Urinary bladder (tissue), 3 donors: ENCODE measurements around the genes FAM186B, AQP2, ASIC1 and BIN2.

- PRO-cap, result no peak
- RAMPAGE, long total RNA, result no peak
Observed at GRCh38 chr12:49151181-49151772, 20.1 kb upstream of the TUBA1B start.

GRCh38 chr12:49255923-49256654 lies 8.8 kb upstream of the TUBA1C start:
- PRO-cap, result no peak
- RAMPAGE, long total RNA, result no peak

DNA sequence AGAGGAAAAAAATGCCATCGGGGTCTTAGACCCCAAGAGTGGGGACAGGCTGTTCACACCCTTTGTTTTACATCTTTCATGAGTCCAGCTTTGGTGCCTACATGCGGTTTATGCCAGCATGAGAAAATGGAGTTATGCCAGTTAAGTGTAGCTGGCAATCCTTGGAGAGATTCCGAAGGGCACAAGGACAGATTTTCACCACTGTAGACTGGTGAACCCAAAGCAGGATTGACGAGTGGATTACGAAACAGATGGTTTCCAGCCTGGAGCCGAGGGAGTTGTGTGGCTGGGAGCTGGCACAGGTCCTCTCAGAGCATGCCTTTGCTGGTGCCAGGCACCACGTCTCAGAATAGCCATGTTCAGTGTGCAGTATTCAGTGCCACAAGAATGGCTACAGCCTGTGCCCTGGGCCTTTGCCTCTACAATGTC lies 13.1 kb downstream of the KCNH3 start:
- PRO-cap, result no peak
- RAMPAGE, long total RNA, result no peak

- PRO-cap, result no peak
- RAMPAGE, long total RNA, result no peak
Observed at GRCh38 chr12:49605544-49605743, at the start of gene FAM186B. Gene FAM186B, minus strand, starts transcription at chr12:49605639.

DNA sequence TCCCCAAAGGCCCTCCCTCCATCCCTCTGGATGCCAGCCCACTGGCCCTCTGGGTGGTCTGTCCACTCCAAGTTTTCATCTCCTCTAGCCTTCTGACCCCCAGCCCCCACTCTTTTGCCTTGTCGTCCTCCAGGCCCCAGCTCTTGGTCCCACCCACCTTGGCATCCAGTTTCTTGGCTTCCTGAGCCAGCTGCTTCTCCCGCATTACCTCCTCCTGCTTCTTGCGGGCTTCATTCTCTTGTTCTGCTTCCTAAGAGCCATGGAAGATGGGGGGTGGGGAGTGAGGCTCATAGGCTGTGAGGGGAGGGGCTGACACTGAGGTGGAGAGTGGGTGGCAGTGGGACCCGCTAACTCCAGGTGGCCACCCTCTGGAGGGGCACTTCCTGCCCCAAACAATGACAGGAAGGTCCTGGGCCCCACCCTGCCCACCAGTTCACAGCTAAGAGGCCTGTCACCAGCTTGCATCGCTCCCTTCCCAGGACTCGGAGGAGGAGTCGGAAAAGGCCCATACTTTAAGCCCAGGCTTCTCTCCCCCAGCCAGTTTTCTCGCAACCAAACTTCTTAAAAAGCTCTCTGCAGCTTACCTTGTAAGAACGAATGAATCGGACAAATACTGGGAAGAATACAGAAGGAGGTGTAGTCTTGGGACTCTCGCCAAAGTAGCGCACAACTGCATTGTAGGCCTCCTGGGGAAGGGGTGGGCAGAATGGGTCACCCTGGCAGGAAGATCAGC lies 23.9 kb downstream of the PRPF40B start:
- PRO-cap, result no peak
- RAMPAGE, long total RNA, result no peak

DNA sequence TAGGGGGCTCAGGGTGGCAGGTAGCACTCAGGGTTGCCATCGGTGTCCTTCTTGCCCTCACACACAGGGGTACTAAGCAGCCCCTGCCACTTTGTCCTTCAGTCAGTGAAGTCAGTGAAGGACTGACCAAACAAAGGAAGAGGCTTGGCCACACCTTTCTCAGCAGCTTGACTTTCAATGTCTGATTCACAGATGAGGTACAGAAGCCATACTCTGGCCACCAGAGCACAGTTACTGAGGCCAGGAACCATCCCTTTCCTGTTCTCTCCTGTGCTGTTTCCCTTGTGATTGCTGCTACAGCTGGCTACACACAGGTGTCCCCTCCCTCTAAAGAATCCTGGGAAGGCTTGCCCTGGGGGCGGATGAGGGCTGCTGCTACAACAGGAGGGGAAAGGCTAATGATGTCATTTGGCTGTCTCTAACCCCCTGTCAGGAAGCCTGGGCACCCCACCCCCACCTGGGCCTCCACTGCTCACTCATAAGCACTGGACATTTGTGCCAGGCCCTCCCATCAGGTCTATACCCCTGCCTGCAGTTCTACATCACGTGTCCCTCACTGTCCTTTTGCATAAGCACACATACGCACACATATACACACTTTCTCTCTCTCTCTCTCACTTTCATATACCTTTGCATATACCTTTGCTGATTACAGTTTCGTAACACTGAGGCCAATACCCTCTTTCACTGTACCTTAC lies 41.3 kb downstream of the PRPF40B start:
- PRO-cap, result no peak
- RAMPAGE, long total RNA, result no peak

GRCh38 chr12:49706335-49707172 lies 651 bp downstream of the FMNL3 start:
- PRO-cap, result unidirectional peak, plus-strand start at chr12:49706641; unidirectional peak, plus-strand start at chr12:49706767
- RAMPAGE, long total RNA, result no peak

GRCh38 chr12:49753182-49753381 lies 11.7 kb downstream of the TMBIM6 start:
- PRO-cap, result no peak
- RAMPAGE, long total RNA, result no peak

GRCh38 chr12:49809414-49810587 lies 18.4 kb downstream of the NCKAP5L start:
- PRO-cap, result unidirectional peak, minus-strand start at chr12:49809587
- RAMPAGE, long total RNA, result no peak

DNA sequence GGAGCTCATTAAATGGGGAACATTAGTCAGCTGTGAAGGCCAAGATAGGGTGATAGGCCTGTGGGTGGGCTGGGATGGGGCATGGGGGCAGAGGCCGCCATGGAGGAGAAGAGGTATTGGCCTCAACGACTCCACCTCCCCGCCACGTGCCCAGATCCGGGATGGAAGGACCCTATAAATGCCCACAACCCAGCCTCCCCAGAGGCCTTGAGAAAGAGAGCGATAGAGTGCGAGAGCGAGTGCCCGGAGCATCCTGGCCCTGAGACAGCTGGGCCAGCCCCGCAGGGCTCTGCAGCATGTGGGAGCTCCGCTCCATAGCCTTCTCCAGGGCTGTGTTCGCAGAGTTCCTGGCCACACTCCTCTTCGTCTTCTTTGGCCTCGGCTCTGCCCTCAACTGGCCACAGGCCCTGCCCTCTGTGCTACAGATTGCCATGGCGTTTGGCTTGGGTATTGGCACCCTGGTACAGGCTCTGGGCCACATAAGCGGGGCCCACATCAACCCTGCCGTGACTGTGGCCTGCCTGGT lies at the start of gene AQP2:
Gene AQP2 (plus strand): TSS at position 203 of the 526 bp plus-strand sequence.
- PRO-cap, result no peak
- RAMPAGE, long total RNA, result no peak

DNA sequence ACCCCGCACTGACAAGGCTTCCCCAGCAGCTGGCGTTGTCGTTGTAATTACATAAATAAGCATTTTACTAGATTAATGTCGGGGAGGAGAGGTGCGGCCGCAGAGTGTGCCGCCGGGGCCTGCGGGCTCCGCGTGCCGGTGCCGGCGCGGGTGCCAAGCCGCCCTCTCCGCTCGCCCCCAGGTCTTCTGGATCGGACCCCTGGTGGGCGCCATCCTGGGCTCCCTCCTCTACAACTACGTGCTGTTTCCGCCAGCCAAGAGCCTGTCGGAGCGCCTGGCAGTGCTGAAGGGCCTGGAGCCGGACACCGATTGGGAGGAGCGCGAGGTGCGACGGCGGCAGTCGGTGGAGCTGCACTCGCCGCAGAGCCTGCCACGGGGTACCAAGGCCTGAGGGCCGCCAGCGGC lies 4.7 kb downstream of the AQP2 start:
- PRO-cap, result unidirectional peak, plus-strand start at position 105 of the sequence
- RAMPAGE, long total RNA, result no peak

GRCh38 chr12:49972224-49972721 lies 474 bp upstream of the AQP6 start:
- PRO-cap, result no peak
- RAMPAGE, long total RNA, result no peak

DNA sequence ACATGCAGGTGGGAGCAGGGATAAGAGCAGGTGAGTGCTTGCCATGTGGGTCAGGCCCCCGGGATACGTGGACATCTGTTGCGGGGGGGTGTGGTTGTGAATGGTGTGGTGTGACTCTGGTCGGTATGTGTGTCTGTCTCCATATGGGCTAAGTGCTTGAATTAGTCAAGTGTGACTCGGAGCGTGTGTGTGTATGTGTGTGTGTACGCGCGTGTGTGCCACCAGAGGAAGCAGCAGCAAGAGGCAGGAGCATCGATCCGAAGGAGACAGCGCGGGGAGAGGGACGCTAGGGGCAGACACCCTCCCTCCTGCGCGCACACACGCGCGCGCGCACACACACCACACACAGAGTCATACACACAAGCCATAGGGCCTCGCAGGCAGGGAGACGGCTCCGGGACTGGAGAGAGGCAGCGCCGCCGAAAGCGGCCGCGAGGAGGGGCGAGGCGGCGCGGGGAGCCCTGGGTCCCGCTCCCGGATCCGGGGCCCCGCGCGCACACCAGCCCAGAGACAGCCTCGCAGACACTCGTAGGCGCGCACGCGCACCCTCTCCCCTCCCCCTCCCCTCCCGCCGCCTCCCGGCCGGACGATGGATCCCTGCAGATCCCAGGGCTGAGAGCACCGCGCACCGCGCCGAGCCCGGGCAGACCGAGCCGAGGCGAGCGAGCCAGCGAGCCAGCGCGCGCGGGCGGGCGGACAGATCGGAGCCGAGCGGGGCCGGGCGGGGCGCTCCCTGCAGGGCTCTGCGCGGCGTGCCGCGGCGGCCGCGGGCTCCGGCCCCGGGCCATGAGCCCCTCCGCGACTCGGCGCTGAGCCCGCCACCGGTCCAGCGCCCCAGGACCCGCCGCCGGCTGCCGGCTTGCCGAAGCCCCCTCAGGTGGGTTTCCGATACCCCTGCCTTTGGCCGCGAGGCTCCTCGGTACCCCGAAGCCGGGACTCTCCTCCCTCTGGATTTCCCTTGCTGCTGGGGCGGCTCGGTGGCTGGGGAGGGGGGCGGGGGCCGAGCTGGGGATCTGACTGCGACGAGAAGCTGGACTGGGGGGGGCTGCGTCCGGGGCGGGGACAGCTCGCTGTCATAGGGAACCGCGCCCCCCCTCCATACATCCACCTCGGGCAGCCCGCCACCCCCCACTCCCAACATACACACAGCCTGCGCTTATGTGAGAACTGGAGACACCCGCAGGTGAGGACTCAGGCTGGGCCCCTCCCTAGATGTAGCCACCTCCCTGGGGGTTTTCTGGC lies at the start of gene ASIC1:
Gene ASIC1 (plus strand): TSS at position 557 of the 1,242 bp plus-strand sequence.
- PRO-cap, result unidirectional peak, plus-strand start at position 386 of the sequence; bidirectional peak, plus-strand start at position 602 of the sequence, minus-strand start at position 501 of the sequence
- RAMPAGE, long total RNA, result no peak

- PRO-cap, result no peak
- RAMPAGE, long total RNA, result no peak
Observed at GRCh38 chr12:50095672-50096637, 7.9 kb upstream of the GPD1 start.

DNA sequence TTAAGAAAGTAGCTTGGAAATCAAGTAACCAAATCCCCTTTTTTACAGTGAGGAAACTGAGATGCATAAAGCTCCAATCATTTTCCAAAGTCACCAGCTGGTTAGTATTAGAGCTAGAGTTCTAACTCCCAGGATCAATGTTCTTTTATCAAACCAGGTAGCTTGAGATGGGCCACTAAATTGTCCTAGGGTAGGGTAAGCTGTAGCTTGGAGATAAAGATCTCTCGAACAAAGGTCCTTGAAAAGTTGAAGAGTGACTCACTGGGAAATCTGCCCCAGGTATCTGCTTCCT lies 29.0 kb downstream of the LIMA1 start:
- PRO-cap, result no peak
- RAMPAGE, long total RNA, result no peak

- PRO-cap, result no peak
- RAMPAGE, long total RNA, result no peak
Observed at GRCh38 chr12:50532370-50533255, 27.8 kb downstream of the DIP2B start.

- PRO-cap, result no peak
- RAMPAGE, long total RNA, result no peak
Observed at GRCh38 chr12:50927771-50928146, 2.9 kb downstream of the METTL7A start.

DNA sequence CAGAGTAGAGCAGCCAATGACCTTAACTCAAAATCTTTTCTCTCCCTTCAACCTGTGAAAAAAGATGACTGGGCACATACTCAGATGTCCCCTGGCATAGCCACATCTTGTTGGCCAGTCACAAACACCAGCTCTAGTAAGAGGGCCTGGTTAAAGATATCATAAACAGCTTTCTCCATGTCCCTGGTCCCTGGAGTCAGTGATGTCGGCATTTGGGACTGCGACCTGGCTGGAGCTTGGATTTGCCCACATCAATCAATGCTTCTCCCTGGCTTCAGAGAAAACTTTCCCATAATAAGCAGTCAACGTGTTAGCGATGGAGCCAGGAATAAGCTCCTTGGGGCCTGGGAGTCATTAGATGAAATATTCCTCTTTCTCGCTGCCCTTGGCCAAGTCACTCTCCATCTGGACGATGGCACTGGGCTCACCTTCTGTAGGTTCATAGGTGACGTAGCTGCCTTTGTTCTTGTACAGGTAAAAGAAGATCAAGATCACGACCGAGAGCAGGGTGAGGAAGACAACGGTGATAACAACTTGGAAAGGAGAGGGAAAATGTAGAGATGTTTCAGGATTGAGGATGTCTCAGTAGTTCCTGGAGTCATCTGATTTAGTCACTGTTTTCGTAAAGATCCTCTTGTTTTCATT lies 7.1 kb downstream of the DAZAP2 start:
- PRO-cap, result no peak
- RAMPAGE, long total RNA, result no peak

GRCh38 chr12:51246232-51246954 lies 7.8 kb downstream of the DAZAP2 start:
- PRO-cap, result no peak
- RAMPAGE, long total RNA, result no peak

DNA sequence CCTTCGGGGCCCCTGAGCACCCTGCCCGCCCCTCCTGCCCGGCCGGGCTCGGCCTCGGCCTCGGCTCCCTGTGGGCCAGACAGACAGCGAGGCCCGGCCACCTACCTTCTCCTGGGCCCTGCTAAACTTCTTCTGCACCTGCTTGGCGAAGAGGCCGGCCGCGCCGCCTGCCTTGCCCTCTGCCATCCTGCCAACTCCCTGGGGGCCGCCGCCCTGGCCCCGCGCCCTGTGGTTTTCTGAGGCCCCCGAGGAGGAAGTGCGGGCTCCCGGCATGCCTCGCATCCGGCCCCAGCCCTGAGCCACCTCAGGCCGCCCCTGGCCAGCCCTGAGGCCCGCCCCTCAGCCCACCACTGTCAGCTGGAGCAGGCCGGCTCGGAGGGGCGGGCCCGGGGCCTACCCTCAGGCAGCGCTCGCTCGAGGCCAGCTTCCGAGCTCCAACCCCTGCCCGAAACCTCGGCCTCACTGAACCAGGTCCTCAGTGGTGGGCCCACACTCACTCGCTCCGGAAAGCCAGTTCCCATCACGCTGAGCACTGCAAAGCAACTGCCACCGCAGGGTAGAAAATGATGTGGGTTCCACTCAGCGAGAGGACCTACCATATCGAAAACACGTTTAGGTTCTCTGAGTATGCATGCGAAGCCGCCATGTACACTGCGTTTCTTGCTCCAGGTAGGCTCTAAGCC lies at the start of gene BIN2:
Gene BIN2 (minus strand): TSS at position 258 of the 683 bp plus-strand sequence.
- PRO-cap, result unidirectional peak, minus-strand start at position 200 of the sequence
- RAMPAGE, long total RNA, result no peak